SP-49 (cell line): Measurements from ENCODE around the genes ZNF496, NLRP3, OR2L2 and OR2T1.

DNA sequence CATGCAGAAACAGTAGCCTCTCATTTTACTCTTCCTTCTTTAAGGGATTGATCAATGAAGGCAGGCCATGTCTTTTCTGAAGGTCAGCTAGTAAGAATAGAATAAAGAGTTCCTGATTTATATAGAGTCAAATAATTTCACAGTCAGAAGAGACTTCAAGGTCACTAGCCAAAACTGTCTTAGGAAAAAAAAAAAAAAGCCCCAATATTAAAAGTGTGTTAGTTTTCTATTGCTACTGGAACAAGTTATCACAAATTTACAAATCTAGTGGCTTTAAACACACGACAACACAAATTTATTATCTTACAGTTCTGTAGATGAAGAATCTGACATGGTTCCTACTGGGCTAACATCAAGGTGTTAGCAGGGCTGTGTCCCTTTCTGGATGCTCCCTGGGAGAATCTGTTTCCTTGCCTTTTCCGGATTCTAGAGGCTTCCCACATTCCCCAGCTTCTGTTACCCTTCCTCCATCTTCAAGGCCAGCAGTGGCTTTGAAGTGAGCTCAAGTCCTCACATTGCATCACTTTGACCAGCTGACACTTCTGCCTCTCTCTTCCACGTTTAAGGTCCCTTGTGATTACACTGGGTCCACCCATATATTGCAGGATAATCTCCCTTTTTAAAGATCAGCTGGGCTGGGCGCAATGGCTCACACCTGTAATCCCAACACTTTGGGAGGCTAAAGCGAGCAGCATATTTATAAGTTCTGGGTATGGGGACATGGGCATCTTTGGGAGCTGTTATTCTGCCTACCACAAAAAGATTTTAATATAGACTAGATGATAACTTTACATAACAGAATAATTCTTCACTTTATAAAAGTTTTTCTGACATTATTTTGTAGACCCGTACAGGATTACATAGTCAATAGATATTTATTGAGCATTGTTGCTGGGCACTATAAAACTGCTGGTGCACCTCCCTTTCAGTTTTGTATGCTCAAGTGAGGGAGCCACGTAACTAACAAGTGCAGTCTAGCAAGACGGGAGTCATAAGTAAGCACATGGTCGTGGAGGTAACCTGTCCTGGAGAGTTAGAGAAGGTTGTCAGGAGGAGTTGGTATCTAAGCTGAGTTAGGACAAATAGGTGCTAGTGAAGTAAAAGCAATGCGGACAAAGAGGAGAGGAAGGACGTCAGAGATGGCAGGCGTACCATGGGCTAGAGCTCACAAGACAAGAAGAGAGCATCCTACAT, 33.1 kb downstream of the CNST start:
- PRO-cap: no peak

DNA sequence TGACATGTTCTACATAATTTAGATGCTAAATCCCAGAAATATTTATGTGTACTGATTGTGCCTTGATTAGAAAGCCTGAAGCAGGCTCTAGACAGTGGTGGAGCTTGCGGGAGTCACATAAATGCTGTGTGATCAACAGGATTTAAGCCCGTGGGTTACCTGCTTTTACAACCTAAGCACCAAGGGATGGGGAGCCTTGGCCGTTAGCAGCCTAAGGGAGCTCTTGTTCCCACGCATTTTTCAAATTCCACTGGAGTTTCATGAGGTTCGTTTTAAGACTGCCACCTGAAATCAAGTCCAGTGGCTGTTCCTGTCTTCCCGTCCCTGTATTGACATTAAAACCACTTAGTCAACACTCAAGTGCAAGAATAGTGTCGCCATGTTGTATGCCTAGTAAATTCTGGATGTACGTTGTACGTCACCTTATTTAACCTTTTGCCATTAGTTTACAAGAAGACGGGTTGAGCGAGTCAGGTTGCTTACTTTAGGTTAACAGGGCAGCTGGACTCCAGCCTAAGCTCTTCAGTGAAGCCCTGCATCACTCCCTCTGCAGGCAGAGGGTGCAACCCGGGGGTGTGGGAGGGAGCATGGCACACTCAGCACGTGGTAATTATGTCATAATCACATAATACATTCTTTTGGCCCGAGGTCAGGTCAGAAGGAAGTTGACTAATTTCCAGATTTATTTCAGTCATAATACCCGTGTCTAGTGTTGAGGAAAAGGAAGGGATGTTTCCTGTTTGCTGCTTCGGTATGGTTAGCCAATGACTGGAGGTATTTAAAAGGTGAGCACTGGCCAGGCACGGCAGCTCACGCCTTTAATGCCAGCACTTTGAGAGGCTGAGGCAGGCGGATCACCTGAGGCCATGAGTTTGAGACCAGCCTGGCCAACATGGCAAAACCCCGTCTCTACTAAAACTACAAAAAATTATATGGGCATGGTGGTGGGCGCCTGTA, 42.5 kb downstream of the CNST start:
- PRO-cap: no peak

GRCh38 chr1:246839319-246840006, 92.3 kb downstream of the AHCTF1 start:
- PRO-cap: no peak

GRCh38 chr1:246855646-246856155, 76.0 kb downstream of the AHCTF1 start:
- PRO-cap: no peak

- PRO-cap: no peak
Observed at GRCh38 chr1:246876426-246877638, 54.9 kb downstream of the AHCTF1 start.

DNA sequence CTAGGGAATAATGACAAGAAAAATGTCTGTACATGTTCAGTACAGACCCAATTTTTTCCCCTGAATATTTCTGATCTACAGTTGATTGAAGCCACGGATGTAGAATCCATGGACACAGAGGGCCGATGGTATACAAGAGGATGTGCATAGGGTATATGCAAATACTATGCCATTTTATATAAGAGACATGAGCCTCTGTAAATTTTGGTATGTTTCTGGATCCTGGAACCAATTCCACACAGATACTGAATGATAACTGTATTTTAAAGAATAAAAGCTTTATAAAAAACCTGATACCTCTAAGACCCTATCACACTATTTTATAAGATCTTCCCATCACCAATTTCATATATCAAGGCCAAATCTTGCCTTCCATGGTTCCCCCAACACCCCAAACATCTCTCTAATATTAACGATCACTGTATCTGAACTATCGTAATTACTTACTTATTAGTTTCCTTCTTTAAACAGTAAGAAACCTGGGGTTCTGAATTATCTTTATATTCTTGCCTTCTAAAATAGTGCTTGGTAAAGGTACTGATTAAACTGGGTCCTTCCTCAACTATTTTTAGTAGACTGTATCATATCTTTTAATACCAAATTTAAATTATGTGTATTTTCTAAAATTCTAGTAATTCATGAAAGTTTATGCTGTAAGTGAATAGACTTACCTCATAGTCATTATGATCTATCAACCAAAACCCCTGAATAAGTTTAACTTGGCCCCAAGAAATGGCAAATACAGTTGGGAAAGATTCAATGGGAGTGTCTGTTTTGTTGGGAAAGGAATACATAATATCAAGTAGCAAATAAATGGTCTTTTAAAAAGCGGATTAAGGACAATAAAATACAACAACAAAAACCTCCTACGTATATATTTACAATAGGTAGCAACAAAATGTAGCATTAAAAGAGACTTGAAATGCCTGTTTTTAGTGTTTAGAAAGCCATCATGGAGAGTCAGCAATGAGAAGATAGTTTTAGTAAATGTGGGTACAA, 44.9 kb downstream of the AHCTF1 start:
- PRO-cap: no peak

GRCh38 chr1:247139665-247140399, 32.0 kb downstream of the ZNF124 start:
- PRO-cap: no peak

DNA sequence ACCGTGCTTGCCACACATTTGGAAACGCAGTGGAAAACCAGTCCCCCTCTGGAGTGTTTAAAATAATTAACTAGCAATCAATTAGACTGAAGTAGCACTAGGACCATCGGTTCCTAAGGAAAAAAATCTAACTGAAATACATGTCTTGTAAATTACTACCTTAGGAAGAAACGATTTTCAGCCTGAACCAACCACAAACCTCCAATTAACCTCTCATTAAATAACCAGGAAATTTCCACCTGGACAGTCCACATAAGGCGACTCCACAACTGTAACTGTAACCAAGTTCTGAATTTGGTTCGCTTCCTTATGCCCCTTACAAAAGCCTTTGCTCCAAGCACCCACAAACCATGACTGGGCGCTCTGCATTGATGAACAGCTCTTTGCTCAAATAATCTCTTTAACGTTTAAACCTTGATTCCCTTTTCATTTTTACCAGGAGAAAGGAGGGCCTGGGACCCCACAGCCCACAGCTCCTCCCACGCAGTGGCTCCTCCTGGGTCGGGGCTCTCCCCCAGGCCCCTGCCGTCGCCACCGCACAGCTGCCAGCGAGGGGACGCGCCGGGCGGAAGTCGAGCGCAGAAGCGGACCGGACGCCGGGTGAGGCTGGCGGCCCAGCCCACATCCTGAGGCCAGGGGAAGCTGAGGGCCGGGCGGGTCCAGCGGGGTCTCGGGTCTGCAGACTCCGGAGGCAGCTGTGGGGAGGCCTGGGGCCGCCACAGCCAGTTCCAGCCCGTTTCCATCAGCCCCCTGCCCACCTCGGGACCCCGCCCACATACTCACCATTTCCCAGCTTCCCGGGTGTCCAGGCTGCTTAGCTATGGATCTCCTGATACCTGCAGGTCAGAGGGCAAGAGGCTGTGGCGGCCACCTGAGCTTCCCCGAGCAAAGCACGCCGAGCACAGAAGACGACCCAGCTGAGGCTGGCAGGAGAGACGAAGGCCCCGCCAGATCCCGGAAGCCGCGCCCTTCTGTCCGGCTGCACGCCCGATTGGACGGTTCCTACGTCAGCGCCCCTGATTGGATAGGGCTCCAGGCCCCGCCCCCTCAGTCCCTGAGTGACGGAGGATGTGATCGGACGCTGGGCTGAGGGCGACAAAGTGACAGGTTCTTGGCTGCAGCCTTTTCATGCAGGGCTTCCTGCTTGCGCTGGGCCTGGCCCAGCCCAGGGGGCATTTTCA, 38.5 kb upstream of the ZNF124 start:
- PRO-cap: bidirectional peak, plus-strand start at position 579 of the sequence, minus-strand start at position 542 of the sequence; bidirectional peak, plus-strand start at position 1,095 of the sequence, minus-strand start at position 899 of the sequence

GRCh38 chr1:247298500-247299260, 33.0 kb downstream of the ZNF496 start:
- PRO-cap: no peak

DNA sequence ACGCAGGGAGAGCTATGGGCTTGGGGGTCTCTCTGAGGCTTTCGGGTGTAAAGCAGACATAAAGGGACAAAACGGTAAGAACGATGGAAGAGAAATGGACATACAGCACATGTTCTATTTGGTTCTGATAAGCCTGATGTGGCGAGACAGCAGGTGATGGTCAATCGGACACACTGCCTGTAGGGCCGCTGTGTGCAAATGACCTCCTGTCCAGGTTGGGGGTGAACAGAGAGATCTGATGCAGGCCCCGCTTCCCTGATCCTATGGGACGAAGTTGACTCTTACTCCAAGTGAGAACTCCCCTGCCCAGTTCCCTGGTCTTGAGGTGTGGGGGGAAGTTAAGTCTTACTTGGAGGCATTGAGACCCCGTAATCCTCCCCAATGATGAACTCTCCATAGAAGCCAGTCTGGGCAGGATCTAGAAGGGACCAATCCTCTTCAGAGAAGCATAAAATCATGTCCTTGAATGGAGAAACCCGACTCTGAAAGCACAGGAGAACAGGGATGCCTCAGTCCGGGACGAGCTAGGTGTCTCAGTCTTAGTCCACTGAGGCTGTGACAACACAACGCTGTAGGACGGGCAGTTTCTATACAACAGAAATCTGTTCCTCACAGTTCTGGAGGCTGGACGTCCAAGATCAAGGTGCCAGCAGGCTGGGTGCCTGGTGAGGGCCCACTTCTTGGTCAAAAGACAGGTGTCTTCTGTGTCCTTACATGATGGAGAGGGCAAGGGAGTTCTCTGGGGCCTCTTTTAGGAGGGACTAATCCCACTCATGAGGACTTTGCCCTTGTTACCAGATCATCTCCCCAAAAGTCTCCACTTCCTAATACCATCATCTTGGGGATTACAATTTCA, 21.5 kb downstream of the ZNF496 start:
- PRO-cap: no peak

- PRO-cap: bidirectional peak, plus-strand start at chr1:247331807, minus-strand start at chr1:247331691
Observed at GRCh38 chr1:247331565-247332482, at the start of gene ZNF496. Gene ZNF496 (minus strand): TSS chr1:247331867.

GRCh38 chr1:247334465-247335577, 3.2 kb upstream of the ZNF496 start:
- PRO-cap: no peak

DNA sequence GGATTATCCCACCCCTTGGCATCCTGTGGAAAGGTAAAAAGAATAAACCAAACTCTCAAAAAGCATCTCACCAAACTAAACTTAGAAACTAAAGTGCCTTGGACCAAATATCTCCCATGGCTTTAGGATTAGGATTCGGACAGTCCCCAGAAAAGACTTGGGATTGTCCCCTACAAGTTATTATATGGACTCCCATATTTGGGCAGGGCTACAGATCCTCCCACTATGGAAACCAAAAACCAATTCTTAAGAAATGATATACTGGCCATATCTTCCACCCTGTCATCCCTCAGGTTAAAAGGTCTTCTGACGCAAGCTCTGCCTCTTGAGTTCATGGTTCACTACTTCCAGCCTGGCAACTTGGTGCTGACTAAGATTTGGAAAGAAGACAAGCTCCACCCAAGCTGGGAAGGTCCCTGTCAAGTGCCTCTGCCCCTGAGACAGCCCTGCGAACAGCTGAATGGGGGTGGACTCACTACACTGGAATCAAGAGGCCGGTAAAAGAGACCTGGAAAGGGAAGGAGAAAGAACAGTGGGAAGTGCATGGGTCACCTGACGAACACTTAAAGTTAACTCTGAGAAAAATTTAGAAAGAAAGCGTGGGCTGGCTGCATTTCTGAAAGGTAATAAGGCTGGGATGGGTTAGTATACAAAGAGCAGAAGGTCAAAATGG, 25.9 kb upstream of the ZNF496 start:
- PRO-cap: no peak

- PRO-cap: no peak
Observed at GRCh38 chr1:247360063-247360692, 28.5 kb upstream of the ZNF496 start.

DNA sequence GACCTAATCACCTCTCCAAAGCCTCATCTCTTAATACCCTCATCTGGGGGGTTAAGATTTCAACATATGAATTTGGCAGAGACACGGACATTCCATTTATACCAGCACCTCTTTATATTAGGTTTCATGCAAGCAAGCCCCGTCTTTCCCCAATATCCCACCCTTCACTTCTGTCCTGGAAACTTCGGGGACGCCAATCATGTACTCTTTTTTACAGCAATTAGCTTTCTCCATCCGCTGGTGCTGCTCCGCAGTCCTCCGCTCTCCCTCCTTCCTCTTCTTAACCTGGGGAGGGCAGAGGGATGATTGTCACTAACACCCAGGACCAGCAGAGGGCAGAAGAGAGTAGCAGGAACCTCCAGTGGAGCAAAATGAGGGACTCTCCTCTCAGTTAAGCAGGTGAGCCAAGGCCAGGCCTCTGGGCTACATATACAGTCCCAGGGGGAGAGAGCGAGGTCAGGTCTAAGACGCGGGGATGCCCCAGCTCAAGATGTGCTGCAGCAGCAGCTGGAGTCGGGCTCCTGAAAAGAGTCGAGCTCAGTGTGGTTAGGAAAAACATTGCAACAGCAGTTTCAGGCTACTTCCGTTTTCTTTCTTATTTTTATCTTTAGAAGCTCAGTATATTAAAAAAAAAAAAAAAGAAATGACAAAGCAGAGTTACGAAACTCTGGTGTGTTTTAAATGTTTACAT, 25.9 kb upstream of the NLRP3 start:
- PRO-cap: no peak

DNA sequence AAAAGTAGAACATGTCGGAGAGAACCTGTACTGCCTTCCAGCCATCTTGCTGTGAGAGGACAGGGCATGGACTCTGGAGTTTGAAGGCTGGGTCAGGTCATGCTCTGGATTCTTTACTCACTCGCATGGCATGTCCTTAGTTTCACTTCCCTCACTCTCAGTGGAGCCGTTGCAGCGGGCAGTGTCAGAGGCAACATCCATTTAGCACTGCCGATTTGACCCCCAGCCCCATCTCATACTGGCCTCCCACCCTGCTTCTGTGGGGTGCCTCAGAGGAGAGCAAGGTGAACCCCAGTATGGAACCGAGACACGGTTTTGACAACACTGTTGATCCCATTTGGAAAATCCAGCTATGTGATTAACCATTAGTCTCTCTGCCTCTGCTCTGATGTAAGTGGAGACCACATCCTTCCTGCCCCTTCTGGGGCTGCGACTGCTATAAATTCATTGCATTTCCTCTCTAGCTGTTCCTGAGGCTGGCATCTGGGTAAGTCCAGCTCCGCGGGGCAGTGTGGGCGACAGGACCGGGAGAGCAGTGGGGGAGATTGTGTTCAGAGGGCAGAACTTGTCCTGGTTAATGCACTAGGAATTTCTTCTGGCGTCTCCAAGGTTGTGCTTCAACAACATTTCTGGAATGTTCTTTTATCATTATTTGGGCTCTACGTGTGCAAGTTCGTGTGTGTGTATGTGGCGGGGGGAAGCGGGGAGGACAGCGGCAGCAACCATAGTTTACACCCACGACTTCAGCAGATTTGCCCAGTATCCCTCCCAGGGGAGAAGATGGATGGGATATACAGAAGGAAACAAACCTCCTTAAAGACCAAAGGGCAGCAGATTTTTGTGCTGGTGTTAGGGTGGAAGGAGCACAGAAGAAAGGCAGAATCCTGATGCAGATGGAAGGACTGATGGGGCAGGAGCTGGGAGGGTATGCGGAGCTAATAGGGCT, at the start of gene NLRP3:
Gene NLRP3 (plus strand): TSS at position 467 of the 946 bp plus-strand sequence.
- PRO-cap: unidirectional peak, plus-strand start at position 467 of the sequence

DNA sequence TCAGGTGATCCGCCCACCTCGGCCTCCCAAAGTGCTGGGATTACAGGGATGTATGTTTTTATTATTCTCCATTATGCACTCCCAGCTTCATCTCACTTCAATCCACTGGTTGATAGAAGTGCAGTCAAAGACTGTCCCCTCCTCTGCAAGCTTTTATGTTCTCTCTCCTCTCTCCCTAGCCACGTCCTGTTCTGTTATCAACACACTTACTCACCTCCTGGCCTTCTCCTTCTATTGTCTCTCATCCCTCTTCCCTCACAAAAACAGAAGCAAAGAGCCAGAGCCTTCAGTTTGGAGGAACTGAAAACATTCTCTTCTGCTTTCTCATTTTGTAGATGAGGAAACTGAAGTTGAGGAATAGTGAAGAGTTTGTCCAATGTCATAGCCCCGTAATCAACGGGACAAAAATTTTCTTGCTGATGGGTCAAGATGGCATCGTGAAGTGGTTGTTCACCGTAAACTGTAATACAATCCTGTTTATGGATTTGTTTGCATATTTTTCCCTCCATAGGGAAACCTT, 1.8 kb downstream of the NLRP3 start:
- PRO-cap: no peak

- PRO-cap: no peak
Observed at GRCh38 chr1:247424382-247425047, 8.5 kb downstream of the NLRP3 start.

DNA sequence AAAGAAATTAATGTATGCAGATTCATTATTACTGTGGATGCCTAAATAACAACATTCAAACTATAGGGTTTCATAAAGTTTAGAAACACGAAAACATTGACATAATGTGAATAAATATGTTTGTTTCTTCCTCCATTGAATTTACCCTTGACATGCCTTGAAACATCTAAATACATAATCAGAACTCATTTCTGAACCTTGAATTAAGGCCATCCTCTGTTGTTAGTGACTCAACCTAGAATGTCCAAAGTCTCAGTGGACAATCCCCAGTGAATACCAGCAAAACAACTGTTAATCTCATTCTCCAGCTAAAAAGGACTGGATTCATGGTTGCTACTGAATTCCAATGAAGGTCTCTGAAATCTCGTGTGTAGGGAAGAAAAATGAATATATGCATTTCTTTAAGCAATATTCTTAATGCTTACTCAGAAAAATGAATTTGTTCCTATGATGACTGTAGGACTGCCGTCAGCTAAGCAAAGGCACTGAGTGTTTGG, at the start of gene OR2L2:
Gene OR2L2 (plus strand): TSS at position 351 of the 497 bp plus-strand sequence.
- PRO-cap: no peak

- PRO-cap: no peak
Observed at GRCh38 chr1:248402722-248403275, at the start of gene OR2T1. Gene OR2T1 (plus strand): TSS chr1:248403048.